Peyer's patch (tissue), 4 donors: ENCODE measurements around a stretch of chr17.

GRCh38 chr17:199865-200628 lies 18.6 kb upstream of the DOC2B start:
- PRO-cap, result no peak
- RAMPAGE, long total RNA, 4 experiments, result no peak in any of the 4 experiments

- PRO-cap, result no peak
- RAMPAGE, long total RNA, 4 experiments, result no peak in any of the 4 experiments
These were observed 49.5 kb upstream of the DOC2B start for GRCh38 chr17:230835-231370.

DNA sequence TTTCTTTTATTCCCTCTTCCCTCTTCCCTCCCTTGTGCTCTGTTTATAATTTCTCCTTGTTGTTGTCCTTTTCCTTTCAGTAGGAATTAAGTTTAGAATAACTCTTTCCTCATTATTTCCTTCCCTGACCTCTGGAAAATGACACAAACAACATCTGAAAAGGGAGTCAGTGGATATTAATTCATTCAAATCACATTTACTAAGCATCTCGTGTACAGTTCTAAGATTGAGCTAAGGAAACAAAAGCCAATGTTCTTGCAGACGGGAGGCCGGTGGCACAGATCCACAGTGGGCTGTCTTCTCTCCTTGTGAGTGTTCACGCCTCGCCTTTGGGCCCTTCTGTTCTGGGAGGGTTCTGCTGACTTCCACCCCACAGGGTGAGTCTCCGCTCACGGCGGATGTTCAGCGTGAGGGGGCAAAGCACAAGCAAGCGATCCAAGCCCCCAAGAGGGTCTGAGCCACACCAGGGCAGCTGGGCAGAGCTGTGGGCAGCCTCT lies 84.1 kb upstream of the DOC2B start:
- PRO-cap, result no peak
- RAMPAGE, long total RNA, 4 experiments, result no peak in any of the 4 experiments

DNA sequence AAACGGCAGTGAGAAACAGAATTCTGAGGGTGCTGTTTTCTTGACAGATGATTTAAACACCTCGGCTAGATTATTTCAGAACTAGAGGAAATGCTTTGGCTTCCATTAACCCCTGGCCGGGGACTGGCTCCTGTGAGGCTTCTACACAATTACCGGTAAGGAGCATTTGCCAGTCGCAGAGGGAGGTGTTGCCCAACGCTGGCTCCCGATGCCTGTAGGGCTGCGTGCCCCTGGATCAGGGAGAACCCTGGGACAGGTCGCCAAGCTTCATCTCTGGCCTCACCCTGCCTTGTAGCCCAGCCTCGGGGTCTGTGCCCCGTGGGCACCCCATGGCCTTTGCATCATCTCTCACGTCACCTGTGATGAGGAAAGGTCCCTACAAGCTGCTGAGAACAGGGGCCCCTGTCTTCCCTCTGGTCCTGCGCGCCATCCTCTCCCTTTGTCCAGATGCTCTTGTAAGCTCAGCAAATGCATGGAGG lies 85.3 kb upstream of the DOC2B start:
- PRO-cap, result no peak
- RAMPAGE, long total RNA, 4 experiments, result no peak in any of the 4 experiments

- PRO-cap, result no peak
- RAMPAGE, long total RNA, 4 experiments, result no peak in any of the 4 experiments
These were observed 31.5 kb downstream of the RPH3AL start for GRCh38 chr17:320910-321704.

DNA sequence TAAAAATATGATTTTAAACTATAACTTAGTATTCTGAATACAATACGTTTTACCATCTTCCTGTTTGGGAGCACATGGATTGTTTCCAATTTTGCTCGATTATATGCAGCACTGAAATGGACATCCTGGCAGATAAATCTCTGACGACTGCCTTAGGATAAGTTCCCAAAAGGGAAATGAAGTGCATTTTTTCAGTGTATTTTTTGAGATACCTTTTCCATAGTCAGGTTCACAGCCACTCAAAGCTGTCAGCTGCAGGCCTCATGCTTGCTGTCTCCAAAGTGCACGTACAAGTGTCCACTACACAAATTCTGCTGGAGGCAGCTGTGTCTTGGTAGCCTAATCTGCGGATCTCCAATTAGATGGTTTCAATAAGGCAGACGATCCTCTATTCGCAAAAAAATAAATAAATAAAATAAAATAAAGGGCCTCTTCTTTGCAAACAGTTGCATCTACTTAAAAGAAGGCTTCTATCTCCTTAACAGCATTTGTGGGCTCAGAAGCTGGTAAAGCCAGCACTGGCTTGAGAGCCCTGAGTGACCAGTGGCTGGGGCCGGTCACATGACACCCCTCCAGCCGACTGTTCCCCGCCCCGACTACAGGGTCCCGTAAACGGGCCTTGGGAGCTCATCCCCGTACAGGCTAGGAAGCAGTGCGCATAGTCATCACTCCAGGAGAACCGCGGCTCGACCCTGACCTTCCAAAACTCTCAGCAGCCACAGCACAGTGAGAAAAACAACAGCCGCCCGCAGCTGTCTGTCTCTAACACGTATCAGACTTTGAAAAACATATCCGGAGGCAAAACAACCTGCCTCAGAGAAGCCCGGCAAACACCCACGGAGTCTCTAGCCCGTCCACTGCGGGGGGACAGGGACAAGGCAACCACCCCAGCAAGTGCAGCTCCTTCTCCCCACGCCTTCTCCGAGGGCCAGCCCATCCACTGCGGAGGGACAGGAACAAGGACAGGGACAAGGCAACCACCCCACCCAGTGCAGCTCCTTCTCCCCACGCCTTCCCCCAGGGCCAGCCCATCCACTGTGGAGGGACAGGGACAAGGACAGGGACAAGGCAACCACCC lies 18.7 kb downstream of the RPH3AL start:
- PRO-cap, result bidirectional peak, plus-strand start at position 611 of the sequence, minus-strand start at position 309 of the sequence; unidirectional peak, plus-strand start at position 816 of the sequence
- RAMPAGE, long total RNA, 4 experiments, result no peak in any of the 4 experiments

GRCh38 chr17:338701-339535 lies 13.7 kb downstream of the RPH3AL start:
- PRO-cap, result bidirectional peak, plus-strand start at chr17:339185, minus-strand start at chr17:339111
- RAMPAGE, long total RNA, 4 experiments, result start-site peak on the minus strand in 1 of 4 experiments, at chr17:339019-339153 at its widest, 29 reads per replicate

DNA sequence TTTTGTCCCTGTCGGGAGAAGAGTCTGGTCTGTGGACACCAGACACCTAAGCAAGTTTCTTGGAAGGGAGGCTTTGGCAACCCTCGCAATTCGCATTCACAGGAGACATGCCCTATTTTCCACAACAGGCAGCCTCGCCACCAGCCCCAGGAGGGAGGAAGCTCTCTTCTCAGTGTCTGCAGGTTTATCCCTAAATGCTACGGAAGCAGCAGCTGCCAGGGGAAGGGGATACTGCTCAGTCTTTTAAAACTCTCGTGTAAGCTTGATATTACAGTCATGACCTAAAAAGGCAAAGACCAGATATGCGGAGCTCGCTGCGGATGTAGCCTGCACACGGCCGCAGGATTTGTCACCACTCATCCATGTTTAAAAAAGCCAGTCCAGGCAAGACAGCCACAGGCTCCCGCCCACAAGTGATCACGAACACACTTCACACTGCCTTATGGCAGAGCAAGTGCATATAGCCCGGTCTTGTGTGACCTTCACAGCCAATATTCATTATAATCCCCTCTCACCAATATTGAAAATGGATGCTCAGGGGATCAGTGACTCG lies 101.8 kb downstream of the C17orf97 start:
- PRO-cap, result no peak
- RAMPAGE, long total RNA, 4 experiments, result no peak in any of the 4 experiments

DNA sequence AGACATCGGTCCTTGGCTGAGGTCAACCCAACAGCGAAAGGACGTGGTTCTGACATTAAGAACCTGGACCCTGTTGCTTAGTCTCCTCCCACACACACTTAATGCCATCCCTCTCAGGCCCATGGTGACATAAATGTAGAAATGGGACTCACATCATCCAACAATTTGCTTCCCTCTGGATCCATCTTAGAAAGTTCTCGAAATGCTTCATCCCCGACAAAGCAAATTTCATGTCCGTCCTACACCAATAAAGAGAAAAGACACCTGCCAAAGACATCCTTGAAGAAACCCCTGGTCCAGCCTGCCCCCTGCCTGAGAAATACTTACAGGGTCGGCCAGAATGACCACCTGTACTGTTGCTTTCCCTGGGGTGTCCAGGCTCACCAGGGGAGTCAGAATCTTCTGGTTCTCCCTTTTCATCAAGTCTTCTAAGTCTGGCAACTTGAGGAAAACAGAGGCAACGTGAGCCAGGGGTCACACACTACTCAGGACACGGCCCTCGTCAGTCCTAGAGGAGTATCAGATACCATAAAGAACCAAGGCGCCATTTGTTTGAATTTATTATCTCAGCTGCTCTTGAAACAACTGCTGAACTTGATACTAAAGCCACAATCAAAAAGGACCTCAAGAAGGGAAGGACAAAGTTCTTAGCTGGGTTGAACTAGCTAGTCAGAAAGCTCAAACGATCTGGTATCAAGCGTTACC lies 12.2 kb downstream of the GLOD4 start:
- PRO-cap, result no peak
- RAMPAGE, long total RNA, 4 experiments, result start-site peak on the minus strand in 1 of 4 experiments, centred at position 541 of the sequence, 19 reads per replicate

GRCh38 chr17:794652-795608 lies 12.8 kb downstream of the MRM3 start:
- PRO-cap, result no peak
- RAMPAGE, long total RNA, 4 experiments, result no peak in any of the 4 experiments

- PRO-cap, result no peak
- RAMPAGE, long total RNA, 4 experiments, result no peak in any of the 4 experiments
These were observed 97.4 kb downstream of the MRM3 start for GRCh38 chr17:879473-880073.

- PRO-cap, result no peak
- RAMPAGE, long total RNA, 4 experiments, result no peak in any of the 4 experiments
These were observed 88.6 kb downstream of the NXN start for GRCh38 chr17:890880-891523.

- PRO-cap, result no peak
- RAMPAGE, long total RNA, 4 experiments, result no peak in any of the 4 experiments
These were observed 79.3 kb downstream of the NXN start for GRCh38 chr17:900362-900623.

DNA sequence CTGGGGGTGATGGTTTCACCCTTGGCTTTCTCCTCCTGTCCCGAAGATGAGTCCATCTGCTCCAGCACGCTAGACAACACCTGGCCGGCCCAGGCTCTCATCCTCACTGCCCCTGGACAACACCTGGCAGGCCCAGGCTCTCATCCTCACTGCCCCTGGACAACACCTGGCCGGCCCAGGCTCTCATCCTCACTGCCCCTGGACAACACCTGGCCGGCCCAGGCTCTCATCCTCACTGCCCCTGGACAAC lies 58.1 kb downstream of the NXN start:
- PRO-cap, result no peak
- RAMPAGE, long total RNA, 4 experiments, result no peak in any of the 4 experiments

DNA sequence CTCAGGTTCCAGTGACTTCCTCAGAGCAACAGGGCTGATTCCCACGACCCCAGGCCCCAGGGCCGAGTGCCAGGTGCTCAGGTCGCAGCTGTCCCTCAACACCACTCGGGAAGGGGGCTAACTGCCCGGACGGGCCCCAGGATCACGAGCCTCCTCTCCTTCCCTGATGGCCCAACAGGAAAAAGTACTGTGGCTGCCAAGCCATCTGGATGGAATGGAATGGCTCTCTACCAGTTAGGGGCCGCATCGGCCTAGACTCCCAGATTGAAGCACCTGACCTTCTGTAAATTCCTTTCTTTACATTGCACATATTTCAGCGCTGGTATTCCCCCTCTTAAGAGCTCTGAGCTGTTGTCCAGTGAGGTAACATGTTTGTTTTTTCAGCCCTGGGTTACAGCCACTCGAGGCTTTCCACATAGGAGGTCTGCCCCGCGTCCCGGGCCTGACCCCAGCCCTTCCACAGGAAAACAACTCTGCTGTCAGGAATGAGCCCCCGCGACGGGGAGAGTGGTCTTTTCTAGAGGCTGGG lies 24.9 kb downstream of the NXN start:
- PRO-cap, result no peak
- RAMPAGE, long total RNA, 4 experiments, result no peak in any of the 4 experiments

DNA sequence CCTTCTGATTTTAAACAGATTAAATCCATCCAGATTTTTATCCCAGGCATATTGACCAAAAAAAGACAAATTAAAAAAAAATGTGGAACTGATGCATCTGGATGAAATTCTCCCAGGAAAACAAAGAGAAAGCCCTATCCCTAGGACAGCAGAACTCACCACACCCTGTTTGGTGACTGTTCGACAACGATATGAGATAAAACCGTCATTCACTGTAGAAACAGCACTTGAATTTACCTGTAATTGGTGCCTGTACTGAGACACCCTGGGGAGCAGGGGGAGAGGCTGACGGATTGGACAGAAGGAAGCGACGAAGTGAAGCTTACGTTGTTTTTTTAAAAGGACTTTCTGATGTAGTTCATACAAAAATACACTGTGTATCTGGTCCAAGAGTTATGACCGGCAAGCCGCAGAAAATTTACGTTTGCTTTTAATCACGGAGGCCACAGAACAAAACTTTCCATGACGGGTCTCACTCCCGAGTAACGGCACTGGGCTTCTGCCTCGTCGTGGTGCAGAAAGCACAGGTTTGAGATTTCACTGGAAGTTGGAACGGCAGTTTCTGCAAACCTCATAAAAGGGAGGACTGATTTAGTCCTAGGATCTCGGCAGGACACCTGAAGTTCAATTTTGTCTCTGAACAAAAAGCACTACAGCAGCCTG lies 9.7 kb downstream of the NXN start:
- PRO-cap, result no peak
- RAMPAGE, long total RNA, 4 experiments, result no peak in any of the 4 experiments

GRCh38 chr17:972957-973315 lies 6.6 kb downstream of the NXN start:
- PRO-cap, result no peak
- RAMPAGE, long total RNA, 4 experiments, result no peak in any of the 4 experiments

GRCh38 chr17:1001623-1002289 lies 4.8 kb downstream of the TIMM22 start:
- PRO-cap, result no peak
- RAMPAGE, long total RNA, 4 experiments, result no peak in any of the 4 experiments

GRCh38 chr17:1046820-1047590 lies 50.1 kb downstream of the TIMM22 start:
- PRO-cap, result no peak
- RAMPAGE, long total RNA, 4 experiments, result no peak in any of the 4 experiments

- PRO-cap, result no peak
- RAMPAGE, long total RNA, 4 experiments, result no peak in any of the 4 experiments
These were observed 58.8 kb downstream of the TIMM22 start for GRCh38 chr17:1055547-1056247.